ENCODE measurements around the genes UBXN2A, MFSD2B and SF3B6.

DNA sequence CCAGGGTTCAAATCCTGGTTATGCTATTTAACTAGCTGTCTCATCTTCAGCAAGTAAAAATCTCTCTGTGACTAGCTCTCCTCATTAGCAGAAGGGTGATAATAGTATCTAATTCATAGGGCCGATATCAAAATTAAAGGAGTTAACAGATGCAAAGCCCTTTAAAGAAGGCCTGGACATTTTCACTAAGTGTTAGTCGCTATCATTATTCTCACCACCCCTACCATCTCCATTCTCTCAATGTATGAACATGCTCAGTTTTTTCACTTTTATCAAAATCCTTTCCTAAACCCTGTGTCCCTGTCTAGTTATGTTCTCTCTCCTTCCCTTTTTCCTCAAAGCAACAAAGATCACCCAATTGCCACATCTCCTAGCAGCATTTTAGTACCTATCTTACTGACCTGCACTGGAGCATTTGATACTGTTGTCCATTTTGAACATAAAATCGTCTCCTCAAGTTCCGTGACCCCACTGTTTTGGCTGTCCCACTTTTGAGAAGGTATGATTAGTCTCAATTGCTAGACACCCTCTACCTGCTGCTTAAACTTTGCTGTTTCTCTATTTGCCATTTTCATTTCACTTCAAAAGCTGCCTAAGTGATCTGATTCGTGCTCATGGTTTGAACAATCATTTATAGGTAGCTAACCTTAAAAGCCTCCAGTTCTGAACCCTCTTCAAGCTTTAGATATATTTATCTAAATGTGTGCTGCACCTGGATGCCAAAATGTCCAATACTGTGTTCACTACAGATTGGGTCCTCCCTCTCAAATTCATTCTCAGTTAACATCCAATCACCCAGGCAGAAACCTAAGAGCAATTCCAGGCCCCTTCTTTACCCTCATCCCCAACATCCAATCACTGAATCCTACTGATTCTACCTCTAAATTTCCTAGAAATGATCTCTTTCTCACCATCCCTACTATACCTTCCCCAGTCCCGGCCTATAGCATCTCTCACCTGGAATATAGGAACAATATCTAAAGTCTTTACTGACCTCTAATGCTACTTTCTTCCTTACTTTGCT, 193.7 kb downstream of the ATAD2B start:
- PRO-cap = no peak

- PRO-cap = no peak
Measured at GRCh38 chr2:23745627-23746222, 181.2 kb downstream of the ATAD2B start.

- PRO-cap = bidirectional peak, plus-strand start at chr2:23940506, minus-strand start at chr2:23940372; bidirectional peak, plus-strand start at chr2:23940691, minus-strand start at chr2:23940676
Measured at GRCh38 chr2:23940071-23941386, at the start of gene UBXN2A. Gene UBXN2A (plus strand): TSS chr2:23940463.

DNA sequence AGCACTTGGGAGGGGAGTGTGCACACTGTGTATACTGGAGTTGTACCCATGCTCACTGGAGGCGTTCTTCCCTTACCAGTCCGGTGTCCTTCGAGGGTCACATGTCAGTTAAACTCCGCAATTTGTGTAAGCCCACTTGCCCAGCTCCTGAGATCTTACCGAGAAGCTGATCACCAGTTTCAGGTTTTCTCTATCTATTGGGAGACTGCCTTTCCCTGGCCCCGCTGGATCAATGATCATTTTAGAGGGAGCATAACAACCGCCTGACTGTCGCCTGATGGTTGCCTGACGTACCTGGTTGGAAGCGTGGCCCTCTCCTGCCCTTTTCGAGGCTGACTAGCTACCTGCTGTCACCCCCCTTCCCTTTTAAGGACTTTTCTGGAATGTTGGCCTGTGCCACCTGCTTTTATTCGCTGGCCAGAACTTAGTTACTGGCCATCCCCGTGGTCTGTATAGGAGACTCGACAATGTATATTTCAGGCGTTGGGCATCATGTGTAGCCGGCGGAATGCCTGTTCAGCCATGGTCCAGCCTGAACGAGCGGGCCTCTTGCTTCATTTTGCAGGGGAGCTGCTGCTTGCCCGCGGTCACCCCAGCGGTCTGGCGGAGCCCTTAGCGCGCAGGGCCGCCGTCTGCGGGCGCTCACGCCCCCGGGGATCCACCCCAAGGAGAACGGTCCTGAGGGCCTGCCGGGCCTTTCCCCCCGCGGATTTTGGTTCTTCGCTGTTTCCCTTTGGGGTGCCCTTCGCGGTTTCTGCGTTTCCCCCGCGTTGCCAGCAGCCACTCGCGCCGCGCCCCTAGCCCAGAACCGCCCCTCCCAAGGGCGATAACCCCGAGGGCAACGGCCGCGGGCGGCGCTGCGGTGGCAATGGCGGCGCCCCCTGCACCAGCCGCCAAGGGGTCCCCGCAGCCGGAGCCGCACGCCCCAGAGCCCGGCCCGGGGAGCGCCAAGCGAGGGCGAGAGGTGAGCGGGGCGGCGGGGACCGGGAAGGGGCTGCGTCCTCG, at the start of gene MFSD2B:
MFSD2B (plus strand) TSS at position 857 of the 1,005 bp plus-strand sequence.
- PRO-cap = no peak

- PRO-cap = no peak
Measured at GRCh38 chr2:24010234-24011291, 678 bp downstream of the MFSD2B start.

- PRO-cap = no peak
Measured at GRCh38 chr2:24011292-24011802, 1.5 kb downstream of the MFSD2B start.

GRCh38 chr2:24015344-24016492, 5.8 kb downstream of the MFSD2B start:
- PRO-cap = no peak

- PRO-cap = bidirectional peak, plus-strand start at chr2:24076447, minus-strand start at chr2:24076347; bidirectional peak, plus-strand start at chr2:24076976, minus-strand start at chr2:24077010
Measured at GRCh38 chr2:24076178-24077120, at the start of gene SF3B6. Gene SF3B6 (minus strand): TSS chr2:24076326.

- PRO-cap = bidirectional peak, plus-strand start at chr2:24084007, minus-strand start at chr2:24084115; bidirectional peak, plus-strand start at chr2:24084586, minus-strand start at chr2:24084457
Measured at GRCh38 chr2:24083676-24084653, 669 bp downstream of the TP53I3 start.

- PRO-cap = no peak
Measured at GRCh38 chr2:24214840-24215481, 40.1 kb downstream of the FAM228A start.

DNA sequence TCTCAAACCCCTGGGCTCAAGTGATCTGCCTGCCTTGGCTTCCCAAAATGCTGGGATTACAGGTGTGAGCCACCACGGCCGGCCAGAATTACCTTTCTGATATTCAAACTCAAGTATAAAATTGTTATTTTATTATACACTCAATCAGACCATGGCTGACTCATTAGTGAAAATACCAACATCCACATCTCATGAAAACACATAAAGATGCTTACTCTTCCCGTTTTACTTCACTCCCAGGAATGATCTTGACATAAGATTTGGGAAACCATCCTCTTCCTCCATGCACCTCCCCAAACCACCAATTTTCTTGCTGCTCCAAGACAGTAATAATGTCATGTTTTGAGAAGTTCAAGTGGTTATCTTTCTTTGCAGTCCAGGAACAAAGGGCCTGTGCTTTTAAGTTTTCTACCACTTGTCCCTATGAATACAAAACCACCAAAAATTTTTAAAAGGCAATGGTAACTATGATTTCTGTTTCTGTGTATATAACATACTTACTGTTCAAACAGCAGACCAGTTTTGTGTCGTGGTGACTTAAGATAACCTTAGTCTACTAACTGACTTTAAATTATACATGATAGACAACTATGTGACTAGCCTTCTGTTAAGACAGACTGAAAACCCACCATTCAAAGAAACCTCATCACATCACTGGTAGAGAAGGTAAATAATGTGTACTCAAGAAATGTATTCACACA, 83.0 kb downstream of the FAM228A start:
- PRO-cap = no peak

GRCh38 chr2:24258426-24259109, 83.7 kb downstream of the FAM228A start:
- PRO-cap = no peak

DNA sequence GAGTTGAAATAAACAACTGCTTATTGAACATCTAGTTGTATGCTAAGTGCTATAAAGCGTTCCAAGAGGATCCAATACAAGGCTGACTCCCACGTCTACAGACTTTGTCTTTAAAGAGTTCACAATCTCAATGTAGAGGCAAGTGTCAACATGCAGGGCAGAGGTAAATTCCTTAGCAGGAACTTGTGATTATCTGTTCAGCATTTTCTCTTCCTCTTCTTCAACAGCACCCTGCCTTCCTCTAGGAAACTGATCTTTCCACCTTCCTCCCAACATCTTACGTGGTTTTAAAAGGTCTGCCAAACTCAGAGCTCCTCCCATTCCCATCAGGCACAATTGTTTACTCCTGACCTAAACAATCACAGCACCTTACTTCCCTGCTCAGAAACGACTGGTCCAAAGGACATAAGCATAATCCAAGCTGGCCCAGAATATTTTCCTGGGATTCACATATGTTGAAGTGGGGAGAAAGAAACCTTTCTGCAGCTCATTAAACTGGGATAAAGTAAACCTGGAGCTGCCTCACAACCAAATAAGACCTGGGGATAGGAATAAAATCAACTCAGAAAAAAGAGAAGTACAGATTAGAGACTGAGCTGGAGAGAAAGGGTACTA, 83.9 kb downstream of the ITSN2 start:
- PRO-cap = no peak

DNA sequence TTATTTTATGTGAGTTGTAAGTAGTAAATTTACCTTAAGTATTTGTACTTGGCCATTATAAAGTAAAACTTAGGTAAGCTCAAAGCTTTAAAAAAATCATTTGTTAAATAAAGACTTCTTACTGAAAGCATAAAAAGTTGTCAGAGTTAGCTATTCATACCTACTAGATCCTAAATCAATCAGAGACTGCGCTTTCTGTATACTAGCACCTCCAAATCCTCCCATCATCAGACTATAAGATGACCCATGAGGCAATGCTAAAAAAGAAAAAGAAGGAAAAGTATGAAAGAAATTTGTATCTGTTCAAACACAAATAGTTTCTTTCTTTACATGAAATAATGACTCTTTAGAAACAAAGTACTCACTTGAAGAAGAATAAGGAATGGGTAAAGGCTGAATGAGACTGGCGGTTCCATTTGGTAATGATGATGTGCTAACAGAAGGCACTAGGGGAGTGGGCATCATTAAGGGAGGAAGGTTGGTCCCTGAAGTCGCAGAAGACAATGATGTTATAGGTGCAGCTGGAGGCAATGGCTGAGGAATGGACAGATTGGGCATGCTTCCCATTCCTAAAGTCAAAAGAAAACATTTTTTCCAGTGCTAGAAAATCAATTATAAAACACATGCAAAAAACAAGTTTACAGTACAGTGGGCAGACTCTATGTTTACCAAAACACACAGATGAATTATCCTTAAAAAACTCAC, 50.1 kb downstream of the ITSN2 start:
- PRO-cap = no peak

DNA sequence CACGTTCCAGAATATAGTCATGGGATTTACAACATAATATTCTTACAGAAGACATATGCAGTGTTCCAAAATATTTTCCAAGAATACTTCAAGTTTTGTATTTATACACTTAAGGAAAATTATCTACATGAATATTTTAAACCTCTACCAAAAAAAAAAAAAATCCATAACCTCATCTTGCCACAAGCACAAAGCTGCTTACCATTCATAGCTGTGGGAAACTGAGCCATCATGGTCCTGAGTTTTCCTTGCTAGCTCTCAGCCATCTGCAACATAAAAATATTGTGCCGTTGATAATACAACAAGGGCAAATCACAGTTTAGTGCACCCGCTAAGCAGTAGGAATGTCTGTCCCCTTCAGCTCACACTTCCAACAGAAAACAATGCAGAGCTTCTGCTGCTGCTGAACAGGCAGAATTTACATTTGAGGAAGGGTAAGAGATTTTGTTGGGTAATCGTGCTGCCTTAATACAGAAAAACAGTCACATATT, 32.4 kb downstream of the ITSN2 start:
- PRO-cap = no peak

GRCh38 chr2:24359503-24359976, 796 bp downstream of the ITSN2 start:
- PRO-cap = bidirectional peak, plus-strand start at chr2:24359901, minus-strand start at chr2:24359811

- PRO-cap = no peak
Measured at GRCh38 chr2:24540686-24541161, 49.7 kb downstream of the NCOA1 start.

- PRO-cap = no peak
Measured at GRCh38 chr2:24839810-24840486, 46.7 kb downstream of the CENPO start.

GRCh38 chr2:24859497-24860007, 60.5 kb downstream of the ADCY3 start:
- PRO-cap = no peak

- PRO-cap = no peak
Measured at GRCh38 chr2:24912195-24912718, 7.8 kb downstream of the ADCY3 start.

Data from left lung (tissue), 1 donor.